Bronchus fibroblast of lung (primary cell): ENCODE measurements around the gene SPATS1.

- RAMPAGE, long total RNA: no peak
Observed at GRCh38 chr6:44202356-44202989, 14.3 kb upstream of the MYMX start.

DNA sequence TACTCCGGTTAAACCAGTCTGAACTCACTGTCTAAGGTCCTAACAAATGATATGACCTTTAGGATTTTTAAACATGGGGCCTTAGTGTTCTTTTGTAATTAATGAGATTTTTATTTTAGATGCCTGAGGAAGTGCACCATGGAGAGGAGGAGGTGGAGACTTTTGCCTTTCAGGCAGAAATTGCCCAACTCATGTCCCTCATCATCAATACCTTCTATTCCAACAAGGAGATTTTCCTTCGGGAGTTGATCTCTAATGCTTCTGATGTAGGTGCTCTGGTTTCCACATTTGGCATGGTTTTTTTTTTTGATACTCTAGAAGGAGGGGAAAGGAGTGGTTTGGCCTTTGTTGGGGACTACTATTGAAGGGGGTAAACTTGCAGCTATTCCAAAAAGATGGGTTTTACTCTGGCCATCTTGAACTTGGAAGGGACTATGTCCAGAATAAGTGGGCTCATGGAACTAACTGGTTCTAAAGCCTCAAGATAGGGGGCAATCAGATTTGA, 1.7 kb downstream of the HSP90AB1 start:
- RAMPAGE, long total RNA: no peak

DNA sequence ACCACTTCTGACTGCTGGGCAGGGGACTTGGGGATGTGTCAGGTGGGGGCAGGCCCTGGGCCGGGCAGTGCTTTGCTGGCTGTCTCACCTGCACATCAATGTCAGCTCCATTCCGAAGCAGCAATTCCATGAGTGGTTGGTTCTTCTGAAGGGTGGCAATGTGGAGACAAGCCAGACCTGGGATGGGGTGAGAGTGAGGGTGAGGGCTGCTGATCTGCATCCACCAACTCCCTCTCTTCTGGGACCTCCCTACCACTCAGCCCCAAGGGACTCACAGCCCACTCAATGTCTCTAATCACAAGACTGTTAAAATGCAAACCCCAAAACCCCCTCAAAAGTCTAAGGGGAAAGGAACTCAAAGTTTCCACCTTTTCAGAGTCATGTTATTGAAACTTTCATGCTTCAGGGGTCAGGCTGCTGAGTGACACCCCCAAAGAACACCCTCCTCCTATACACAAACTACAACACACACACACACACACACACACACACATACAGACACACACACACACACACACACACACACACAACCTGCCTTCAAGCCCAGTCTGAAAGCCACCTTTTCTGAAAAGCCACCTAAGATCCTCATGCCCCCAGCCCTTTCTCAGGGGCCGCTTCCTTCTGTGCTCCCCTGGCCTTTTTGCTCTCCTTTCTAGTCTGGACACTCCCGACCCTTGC, 3.2 kb upstream of the SLC35B2 start:
- RAMPAGE, long total RNA: no peak

DNA sequence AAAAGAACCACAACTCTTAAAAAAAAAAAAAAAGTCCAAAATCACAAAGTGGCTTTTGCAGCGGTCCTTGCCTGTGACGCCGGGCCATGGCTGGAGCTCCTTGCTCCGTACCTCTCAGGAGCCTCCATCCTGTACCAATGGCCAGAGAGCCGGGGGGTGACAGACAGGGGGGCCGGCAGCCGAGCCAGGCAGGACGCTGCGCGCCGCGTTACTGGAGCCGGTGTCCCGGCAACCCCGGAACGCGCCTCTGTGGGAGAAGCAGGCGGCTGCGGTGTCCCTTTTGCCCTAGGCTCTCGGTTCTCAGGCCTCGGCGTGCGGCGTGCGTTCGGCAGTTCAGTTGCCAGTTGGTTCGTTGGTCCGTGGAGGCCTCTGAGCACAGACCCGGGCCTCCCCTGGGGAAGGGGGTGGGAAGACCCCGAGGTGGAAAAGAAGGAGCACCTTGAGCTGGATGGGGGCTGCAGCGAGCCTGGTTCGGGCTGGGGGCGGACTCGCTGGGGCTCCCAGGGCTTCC, at the start of gene SPATS1:
Gene SPATS1, plus strand, starts transcription at position 237 of the 511 bp plus-strand sequence.
- RAMPAGE, long total RNA: no peak

- RAMPAGE, long total RNA: no peak
Observed at GRCh38 chr6:44390165-44390586, 2.7 kb downstream of the CDC5L start.

DNA sequence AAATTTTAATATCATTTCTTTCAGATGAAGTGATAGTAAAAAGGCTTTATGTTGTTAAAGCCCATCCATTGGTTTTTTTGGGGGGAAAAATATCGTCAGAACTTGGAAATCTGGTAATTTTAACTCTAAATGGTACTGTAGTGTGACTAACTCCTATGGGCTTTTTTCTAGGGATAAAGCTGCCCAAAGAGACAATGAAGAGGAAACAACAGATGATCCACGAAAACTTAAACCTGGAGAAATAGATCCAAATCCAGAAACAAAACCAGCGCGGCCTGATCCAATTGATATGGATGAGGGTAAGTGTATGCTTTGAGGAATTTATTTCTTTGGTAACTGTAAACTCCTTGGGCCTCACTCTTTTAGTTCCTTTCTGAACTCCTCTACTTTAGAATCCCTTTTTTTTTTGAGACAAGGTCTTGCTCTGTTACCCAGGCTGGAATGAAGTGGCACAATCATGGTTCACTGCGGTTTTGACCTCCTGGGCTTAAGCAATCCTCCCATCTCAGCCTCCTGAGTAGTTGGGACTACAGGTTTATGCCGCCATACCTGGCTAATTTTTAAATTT, 5.9 kb downstream of the CDC5L start:
- RAMPAGE, long total RNA: no peak

GRCh38 chr6:44396795-44397287, 9.3 kb downstream of the CDC5L start:
- RAMPAGE, long total RNA: no peak

DNA sequence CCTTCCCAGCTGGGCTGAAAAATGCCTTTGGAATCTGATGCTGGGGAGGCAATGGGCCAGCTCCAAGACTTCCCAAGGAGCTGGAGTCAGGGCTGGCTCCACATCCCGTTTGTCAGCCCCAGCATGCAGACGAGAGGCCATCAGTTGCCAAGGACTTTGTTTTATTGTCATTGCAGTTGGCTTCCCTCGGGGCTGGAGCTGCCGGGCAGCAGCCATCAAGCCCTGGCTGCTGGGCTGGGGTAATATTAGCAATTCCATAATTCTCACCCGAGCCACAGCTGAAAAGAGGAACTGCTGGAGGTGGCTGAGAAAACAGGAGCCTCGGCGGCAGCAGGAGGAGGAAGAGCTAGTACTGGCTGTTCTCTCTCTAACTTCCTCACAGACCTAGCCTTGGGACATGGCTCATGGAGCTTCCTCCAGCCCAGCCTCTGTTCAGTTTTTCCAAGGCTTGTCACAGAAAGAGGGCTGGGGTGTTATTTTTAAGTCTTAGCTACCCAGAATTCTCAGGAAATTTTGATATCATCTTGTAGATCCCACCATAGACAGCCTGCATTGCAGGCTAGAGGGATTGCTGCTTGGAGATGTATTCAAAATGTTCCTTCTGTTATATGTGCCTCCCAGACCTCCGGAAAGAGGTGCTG, 182.6 kb downstream of the CDC5L start:
- RAMPAGE, long total RNA: no peak

DNA sequence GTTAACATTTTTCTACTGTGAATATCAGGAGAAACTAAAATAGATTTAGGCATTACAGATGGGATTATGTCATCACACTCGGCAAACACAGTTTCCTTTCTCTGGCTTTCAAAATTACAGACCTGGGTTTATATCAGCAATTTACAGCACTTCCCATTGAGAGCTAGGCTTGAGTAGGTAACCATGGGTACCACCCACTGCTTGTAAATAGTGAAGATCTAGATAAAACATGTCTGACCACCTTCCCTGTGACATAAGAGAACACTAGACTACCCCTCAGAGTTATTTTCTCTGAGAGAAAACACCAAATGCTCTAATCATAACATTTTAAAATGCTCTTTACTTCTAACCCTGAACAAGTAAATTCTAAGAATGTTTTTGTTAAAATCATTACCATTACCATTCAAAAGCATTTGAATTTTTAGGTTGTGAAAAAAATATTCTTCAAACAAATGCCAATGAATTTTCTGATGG, 402.6 kb upstream of the RUNX2 start:
- RAMPAGE, long total RNA: no peak

GRCh38 chr6:45421389-45421813, 43.7 kb upstream of the SUPT3H start:
- RAMPAGE, long total RNA: no peak

DNA sequence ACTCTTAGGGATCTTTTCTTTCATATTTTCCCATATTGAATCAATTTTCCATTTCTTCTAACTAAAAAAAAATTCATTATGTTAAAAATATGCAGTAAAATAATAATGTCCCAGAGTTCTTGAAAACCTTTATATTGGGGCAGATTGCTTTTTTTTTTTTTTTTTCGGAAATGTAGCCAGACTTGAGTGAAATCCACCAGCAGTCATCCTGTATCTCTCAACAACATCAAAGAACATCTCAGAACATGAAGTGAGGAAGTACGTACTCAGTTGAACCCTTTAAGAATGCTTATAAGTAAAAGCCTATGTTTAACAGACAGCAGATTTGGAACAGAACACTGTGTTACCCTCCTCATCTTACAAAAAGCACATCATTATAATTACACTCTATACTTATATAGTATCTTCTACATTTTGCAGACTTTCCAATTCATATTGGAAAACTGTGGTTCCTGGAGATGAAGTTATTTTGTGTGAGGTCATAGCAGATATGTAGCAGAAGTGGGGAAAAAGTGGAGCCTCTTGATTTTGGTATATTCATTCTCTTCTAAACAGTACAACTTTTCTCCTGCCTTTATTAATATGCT, 51.0 kb upstream of the SUPT3H start:
- RAMPAGE, long total RNA: no peak

DNA sequence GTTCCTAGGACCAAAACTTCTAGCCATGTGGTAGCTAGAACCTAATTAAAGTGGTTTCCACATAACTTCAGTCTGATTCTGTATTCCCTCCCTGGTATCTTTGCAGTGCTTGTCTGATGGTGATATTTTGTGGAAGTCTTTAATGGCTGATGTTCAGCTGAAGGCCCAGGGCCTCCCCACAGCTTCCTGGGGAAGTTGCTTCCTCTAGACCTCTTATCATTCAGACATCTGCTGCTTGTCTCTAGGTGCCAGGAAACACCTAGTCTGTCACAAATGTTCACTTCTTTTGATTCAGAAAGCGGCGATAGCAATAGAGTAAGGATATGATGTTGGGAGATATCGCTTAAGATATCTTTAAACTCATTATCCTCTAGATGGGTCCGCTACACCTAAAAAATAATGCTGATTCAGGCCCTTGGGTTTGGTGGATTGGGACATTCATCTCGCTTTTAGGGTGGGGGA, 118.1 kb upstream of the SUPT3H start:
- RAMPAGE, long total RNA: no peak

GRCh38 chr6:45504938-45505493, 127.3 kb upstream of the SUPT3H start:
- RAMPAGE, long total RNA: no peak

DNA sequence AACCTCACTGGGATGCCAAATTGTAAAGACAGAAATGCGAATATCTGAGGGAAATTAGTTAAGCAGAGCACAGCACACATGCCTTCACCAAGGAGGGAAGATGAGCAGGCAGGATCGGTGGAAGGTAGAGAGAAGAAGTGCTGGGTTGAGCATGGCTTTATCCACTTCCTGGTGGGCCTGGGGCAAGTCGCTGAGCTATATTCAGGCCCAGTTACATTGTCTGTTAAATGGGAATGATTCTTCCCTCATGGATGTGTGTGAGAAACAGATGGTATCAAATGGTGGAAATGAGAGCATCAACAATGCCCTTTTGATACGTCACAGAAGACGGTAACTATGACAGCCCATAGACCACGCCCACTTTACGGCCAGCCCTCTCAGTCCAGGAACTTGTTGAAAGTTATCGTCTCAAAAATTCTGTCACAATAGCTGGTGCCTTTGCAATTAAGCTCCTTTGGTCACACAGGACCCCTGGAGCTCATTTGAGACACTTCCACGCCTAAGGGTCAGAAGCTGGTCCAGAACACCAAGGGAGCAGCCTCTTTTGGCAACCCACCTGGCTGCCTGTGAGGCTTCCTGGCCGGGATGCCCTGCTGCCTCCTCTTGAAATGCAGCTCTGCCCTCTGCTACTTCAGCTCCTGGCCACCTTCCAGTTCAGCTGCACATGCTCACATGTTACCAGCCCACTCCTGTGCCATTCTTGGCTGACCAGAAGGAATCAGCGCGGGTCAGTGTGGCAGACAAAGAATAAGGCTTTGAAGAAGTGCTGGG, 199.0 kb upstream of the SUPT3H start:
- RAMPAGE, long total RNA: no peak

- RAMPAGE, long total RNA: no peak
Observed at GRCh38 chr6:45610817-45611264, 233.1 kb upstream of the SUPT3H start.

GRCh38 chr6:46012833-46013337, 2.8 kb downstream of the CLIC5 start:
- RAMPAGE, long total RNA: no peak

- RAMPAGE, long total RNA: no peak
Observed at GRCh38 chr6:46130547-46130710, 640 bp downstream of the ENPP4 start.

DNA sequence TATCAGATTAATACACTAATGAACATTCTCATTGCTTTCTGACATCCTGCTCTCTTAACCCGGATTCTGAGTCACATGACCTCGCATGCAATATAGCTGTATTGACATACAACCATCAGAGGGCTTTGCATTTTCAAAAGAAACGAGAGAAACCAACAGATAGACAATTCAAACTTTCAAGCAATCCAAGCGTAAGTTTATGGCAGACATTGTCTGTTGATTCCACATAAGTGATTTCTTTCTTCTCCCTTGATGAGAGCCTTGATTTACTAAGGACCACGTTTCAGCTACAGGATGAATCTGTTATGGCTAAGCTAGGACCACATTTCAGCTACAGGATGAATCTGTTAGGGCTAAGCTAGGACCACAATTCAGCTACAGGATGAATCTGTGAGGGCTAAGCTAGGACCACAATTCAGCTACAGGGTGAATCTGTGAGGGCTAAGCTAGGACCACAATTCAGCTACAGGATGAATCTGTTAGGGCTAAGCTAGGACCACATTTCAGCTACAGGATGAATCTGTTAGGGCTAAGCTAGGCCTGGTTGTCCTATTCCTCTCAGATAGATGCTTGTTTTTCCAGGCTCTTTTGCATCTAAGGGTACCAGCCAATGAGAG, 63.5 kb downstream of the RCAN2 start:
- RAMPAGE, long total RNA: no peak

DNA sequence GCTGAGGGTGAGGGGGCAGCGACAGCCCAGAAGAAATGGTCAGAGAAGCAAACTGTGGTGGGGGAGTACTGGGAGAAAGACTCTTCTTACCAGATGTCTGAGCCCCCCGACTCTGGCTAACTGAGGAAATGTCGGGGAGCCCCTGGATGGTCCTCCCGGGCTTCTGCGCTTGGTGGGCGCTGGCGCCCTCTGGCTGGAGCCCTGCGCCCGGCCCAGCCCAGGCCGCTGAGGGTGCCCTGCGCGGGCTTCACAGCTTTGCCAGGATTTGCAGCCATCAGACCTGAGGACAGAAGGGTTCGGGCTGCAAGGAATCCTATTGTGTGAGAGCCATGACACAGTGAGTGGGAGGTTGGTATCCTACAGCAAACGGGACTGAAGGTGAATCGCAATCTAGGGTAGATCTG, 533 bp upstream of the RCAN2 start:
- RAMPAGE, long total RNA: no peak

DNA sequence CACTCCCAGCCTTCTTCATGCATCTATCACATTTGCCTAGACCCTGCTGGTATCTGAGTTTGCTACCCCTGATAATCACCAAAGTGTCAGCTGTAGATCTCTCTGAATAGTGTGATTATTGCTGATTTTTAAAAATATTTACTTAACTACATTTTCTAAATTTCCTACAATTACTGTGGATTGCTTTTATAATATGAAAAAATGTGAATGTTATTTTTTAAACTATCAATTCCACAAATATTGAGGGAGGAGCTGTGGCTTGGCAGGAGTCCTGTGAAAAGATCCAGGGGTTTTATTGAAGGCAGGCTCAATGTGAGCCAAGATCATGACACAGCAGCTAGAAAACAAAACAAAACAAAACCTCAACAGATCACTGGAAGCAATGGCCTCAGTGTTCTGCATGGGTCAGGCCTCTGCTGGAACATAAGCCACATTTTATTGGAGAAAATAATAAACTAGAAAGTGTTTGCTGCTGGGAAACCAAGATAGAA, 19.3 kb upstream of the RCAN2 start:
- RAMPAGE, long total RNA: no peak